ENCODE measurements around the gene MZT2A.

- RRBS, 2 experiments: no CpG with 5 or more reads among the region's 11 CpGs
Observed at GRCh38 chr2:131484939-131485425, 7.2 kb downstream of the MZT2A start.

GRCh38 chr2:131486420-131487068 is 5.7 kb downstream of the MZT2A start:
- RRBS, 2 experiments: no CpG with 5 or more reads among the region's 14 CpGs

GRCh38 chr2:131491899-131492650 is at the start of gene MZT2A:
Gene MZT2A, minus strand, starts transcription at chr2:131492397.
- RRBS, 2 experiments: 2 to 3% methylated on average over 7 of the region's 86 CpGs

GRCh38 chr2:131512004-131513037 is 15.4 kb upstream of the CCDC74A start:
- RRBS, 2 experiments: no CpG with 5 or more reads among the region's 18 CpGs

DNA sequence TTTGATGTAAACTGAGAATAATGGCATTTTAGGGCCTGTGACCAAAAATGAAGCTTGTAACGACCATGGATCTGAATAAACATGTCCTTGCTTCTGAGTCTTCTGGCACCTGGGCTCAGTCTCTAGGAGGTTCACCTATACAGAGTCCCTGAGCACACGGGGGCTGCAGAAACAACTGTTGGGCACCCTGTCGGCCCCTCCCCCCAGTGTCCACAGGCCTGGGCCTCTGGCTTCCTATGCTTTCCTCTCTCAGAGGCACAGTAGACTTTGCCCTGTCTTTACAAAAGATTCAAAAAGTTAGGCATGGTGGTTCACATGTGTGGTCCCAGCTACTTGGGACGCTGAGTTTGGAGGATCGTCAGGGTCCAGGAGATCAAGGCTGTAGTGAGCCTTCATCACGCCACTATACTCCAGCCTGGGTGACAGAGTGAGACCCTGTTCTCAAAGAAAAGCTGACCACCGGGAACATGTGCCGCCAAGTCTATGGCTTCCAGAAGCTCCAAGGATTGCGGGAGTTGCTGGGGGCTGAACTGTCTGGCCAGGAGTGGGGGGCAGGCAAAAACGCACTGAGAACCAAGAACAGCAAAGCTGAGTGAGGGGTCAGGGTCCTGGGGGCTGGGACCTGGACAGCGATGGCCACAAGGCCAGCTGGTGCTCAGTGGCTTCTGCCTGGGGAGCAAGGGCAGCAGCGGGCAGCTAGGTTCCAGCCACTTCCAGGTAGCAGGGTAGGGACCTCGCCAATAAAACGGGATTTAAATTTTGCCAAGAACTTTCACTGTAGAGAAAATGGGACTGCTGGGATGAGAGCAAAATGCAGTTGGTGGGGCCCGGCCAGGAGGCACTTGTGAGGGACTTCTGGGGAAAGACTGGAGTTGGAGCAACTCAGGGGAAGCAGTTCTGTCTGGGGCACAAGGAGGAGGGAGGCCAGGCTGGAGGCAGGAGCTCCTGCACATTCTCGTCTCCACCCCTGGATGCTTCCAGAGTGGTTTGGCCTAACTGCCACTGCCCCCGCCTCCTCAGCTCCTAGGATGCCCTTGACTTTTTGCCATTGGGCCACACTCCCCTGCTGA is 5.9 kb upstream of the CCDC74A start:
- RRBS, 2 experiments: no CpG with 5 or more reads among the region's 17 CpGs

GRCh38 chr2:131682065-131682987 is 154.6 kb downstream of the CCDC74A start:
- RRBS, 2 experiments: no CpG with 5 or more reads among the region's 51 CpGs

DNA sequence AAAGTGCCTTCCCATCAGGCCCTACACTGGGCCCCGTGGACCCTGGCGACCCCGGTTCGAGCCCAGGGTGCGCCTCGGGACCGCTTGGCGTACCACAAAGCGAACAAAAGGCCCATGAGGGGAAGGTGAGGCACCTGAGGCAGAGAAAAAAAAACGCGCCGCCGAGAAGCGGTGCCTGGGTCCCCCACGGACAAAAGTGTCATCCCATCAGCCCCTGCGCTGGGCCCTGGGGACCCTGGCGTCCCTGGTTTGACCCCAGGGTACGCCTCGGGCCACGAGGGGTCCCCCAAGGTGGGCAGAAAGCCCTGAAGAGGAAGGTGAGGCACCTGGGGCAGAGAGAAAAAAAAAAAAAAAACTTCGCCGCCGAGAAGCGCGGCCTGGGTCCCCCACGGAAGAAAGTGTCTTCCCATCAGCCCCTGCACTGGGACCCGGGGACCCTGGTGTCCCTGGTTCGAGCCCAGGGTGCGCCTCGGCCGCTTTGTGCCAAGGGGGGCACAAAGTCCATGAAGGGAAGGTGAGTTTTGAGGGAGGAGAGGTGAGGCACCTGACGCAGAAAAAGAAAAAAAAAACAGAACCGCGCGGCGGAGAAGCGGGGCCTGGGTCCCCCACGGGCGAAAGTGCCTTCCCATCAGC is 226.8 kb downstream of the CCDC74A start:
- RRBS, 2 experiments: no CpG with 5 or more reads among the region's 39 CpGs

GRCh38 chr2:132037628-132038293 is 124.0 kb downstream of the ANKRD30BL start:
- RRBS, 2 experiments: 11 to 16% methylated on average over 3 to 7 of the region's 62 CpGs

- RRBS, 2 experiments: no CpG with 5 or more reads among the region's 3 CpGs
Observed at GRCh38 chr2:132460269-132461018, 43.8 kb downstream of the GPR39 start.

DNA sequence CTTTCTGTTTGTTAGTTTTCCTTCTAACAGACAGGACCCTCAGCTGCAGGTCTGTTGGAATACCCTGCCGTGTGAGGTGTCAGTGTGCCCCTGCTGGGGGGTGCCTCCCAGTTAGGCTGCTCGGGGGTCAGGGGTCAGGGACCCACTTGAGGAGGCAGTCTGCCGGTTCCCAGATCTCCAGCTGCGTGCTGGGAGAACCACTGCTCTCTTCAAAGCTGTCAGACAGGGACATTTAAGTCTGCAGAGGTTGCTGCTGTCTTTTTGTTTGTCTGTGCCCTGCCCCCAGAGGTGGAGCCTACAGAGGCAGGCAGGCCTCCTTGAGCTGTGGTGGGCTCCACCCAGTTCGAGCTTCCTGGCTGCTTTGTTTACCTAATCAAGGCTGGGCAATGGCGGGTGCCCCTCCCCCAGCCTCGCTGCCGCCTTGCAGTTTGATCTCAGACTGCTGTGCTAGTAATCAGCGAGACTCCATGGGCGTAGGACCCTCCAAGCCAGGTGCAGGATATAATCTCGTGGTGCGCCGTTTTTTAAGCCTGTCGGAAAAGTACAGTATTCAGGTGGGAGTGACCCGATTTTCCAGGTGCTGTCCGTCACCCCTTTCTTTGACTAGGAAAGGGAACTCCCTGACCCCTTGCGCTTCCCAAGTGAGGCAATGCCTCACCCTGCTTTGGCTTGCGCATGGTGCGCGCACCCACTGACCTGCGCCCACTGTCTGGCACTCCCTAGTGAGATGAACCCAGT is 97.9 kb downstream of the NCKAP5 start:
- RRBS, 2 experiments: no CpG with 5 or more reads among the region's 21 CpGs

DNA sequence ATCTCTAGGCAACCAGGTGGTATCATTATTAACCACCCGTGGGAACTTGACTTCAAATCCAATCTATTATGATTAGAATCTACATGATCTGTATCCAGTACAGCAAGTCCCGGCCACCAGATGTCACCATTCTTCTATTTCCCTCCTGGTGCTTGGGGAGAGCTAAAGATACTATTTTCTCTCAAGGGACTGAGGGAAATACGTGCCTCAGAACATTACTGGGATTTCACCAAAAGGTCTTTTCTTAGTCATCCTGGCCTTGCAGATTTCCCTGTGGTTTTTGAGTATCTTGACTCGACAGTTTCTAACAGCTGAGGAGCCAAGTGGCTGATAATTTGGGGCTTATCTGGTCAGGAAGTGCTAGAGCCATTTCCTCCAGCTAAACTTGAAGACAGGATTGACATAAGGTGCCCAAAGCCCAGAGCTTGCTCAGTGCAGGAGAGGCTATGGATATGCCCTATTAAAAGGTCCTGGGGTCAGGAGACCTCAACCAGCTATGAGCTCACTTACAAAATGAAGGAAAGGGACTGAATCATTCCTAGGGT is 135.5 kb upstream of the MGAT5 start:
- RRBS, 2 experiments: no CpG with 5 or more reads among the region's 4 CpGs

DNA sequence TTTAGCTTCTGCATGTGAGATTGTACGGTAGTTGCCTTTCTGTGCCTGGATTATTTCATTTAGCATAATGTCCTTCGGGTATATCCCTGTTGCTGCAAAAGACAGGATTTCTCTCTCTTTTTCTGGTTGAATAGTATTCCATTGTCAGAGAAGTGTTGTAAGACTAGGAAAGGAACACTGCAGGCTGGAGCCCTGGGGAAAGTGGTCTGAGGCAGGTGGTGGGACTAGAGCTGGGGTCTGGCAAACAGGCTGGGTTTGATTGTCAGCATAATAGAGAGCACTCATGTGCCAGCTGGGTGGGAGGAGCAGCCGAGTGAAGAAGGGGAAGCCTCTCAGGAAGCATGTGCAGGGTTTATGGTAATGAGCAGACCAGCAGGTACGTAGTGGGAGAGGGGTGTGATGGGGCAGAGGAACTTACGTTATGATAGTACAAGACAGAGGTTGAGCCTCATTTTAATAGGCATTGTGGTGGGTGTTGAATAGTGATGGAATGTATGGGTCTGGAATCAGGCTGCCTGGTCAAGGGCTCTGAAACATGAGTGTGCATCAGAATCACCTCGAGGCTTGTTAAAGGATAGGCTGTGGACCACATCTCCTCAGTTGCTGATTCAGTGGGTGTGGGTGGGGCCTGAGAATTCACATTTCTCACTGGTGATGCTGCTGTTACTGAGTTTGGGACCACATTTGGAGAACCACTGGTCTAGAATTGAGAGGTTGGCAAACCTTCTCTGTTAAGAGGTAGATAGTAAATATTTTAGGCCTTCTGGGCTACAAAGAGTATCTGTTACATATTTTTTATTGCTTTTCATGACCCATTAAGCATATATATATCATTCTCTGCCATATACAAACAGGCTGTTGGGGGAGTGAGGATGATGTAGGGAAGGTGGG is 1.7 kb upstream of the MGAT5 start:
- RRBS, 2 experiments: no CpG with 5 or more reads among the region's 6 CpGs

DNA sequence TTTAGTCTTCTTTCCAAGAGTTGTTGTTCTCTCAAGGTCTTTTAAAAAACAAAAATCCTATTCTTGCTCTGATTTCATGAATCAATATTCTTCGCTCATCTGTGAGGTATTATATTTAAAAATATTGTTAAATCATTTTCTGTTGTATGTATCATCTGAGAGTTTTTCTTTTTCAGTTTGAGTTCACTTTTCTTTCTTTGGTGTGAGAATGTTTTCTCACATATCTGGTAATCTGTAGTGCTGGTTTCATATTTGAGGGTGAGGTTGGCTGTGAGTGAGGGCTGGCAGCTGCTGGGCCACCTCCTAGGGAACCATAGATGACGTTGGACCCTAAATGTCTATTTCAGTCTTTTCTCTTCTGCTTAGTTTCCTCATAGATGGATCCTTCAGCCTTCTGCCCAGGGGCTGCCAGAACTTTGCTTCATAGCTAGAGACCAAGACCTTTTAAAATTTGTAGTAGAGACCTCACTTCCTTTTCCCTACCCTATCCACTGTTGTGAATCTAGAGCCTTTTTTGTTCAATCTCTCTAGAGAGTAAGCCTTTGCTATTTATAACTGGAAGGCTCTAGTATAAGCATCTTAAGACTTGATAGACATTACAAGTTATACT is 33.5 kb downstream of the MGAT5 start:
- RRBS, 2 experiments: no CpG with 5 or more reads among the region's 2 CpGs

DNA sequence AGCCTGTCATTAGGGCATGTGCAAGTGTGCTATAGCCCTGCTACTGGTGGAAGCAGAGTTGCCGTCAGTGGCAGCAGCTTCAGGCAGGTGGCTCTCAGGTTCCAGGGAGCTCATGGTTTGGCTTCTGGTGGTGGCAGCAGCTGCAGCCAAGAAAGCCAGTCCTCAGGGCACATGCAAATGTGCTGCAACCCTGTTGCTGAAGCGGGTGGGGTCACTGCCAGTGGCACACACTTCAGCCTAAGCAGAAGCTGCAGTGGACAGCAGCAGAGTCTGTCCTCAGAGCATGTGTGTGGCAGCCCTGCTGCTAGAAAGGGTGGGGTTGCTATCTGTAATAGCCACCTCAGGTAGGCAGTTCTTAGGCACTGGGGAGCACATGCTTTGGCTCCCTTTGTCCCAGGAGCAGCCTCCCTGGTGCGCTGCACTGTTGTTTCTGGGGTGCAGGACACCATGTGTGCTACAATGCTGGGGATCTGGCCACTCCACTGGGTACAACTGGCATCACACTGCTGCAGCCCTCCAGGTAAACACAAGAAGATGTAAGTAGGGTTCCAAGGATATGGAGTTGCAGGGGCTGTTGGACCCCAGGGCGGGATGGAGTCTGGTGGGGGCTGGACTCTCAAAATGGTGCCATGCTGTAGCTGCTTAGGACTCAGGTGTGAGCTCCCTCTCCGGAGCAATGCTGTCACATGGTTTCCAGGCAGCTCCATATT is 57.1 kb downstream of the CCNT2 start:
- RRBS, 2 experiments: no CpG with 5 or more reads among the region's 5 CpGs

DNA sequence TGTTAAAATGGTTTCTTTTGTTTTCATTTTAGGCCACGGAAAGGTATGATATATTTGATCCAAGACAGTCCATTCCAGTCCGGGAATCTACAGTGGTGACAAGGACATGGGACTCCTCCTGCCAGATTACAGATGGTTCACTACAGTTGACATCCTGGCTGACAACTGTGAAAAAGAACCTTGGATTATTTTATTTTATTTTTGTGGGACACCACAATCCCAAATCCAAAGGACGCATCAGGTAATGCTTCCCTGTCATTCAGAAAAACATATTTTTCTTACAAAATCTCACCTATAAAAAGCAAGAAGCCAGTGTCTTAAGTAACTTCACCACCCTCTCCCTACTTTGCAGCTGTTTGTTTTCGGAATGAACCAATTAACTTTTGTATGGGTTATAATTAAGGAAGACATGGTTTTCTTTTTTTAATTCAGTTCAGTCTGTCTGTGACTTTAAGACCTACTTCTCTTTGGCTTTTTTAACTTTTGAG is 71.2 kb downstream of the R3HDM1 start:
- RRBS, 2 experiments: no CpG with 5 or more reads among the region's 4 CpGs

GRCh38 chr2:135755099-135755861 is 13.6 kb downstream of the UBXN4 start:
- RRBS, 2 experiments: no CpG with 5 or more reads among the region's 3 CpGs

DNA sequence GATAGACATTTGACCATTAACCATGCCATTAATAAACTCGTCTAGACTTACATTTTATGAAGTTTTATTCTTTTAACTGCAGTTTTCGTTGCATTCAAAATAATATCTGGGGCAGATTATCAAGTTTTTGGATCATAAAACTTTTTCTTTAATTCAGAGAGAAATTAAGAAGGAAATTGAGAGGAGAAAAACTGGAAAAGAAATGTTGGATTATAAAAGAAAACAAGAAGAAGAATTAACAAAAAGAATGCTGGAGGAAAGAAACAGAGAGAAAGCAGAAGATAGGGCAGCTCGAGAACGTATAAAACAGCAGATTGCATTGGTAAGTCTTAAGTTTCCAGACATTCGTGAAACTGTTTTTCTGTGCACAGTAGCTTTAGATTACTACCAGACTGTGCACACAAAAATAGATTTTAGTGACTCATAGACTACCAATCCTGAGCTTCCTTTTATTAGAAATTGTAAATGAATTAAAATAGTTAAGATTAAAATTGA is 28.8 kb downstream of the UBXN4 start:
- RRBS, 2 experiments: no CpG with 5 or more reads among the region's 5 CpGs

GRCh38 chr2:135906940-135907420 is 30.7 kb upstream of the MCM6 start:
- RRBS, 2 experiments: no CpG with 5 or more reads among the region's 7 CpGs